Left ventricle myocardium (tissue), 1 donor: Measurements from ENCODE around the genes CFAP141 and ATP8B2.

DNA sequence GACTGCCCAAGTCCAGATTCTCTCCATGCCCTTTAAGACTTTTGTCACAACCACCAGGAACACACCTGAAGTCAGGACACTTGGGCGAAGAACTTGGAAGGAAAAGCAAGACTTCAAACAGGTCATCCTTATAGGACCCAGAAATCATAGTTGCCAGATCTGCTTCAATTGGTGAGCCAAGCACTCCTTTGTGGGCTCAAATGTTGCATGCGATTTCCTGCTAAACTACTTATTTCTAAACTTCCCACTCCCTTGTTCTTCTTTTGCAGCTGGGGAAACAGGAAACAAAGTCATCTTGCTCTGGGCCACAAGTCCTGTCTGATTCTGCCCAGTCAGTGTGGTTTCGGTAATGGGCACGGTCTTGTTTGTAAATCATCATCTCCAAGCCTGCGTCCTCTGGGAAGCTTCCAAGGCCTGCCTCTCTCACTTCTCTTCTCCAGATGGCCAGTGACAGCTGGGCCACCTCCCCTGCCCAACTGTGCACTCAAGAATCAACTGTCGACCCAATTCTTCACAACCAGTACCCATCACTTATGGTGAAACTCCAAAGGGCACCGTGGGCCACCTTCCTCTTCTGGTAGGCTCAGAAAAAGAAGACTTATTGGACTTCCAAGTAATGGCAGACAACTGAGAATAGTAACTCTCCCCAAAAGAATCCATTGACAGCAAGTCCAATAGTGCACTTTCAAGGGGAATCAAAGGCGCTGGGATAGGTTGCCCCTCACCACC lies 4.3 kb downstream of the S100A8 start:
- PRO-cap = no peak

DNA sequence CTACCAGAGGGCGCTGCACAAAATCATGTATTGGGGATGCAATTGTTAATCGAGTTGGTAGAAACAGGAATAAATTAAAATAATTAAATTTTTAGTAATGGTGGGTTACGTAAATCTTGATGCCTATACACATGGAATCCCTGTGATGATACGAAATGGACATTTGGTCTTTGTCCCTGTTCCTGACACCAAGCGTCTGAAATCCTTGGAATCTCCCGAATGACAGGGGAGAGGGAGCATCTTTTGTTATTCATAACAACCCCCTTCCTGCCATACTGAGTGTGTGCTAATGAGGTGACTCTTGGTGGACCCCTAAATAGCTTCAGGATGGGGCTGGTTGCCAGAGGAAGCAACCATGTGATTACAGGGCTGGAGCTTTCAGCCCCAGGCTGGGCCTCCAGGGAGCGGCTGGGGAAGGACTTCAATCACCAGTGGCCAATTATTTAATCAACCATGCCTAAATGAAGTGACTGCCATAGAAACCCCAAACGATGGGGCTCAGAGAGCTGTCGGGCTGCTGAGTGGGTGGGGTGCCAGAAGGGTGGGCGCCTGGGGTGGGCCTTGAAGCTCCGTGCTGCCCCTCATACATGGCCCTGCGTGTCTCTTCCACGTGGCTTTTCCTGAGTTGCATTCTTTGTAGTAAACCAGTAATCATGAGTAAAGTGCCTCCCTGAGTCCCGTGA lies 5.8 kb upstream of the S100A7 start:
- PRO-cap = no peak

- PRO-cap = no peak
Observed at GRCh38 chr1:153649962-153650484, 8.5 kb upstream of the SNAPIN start.

DNA sequence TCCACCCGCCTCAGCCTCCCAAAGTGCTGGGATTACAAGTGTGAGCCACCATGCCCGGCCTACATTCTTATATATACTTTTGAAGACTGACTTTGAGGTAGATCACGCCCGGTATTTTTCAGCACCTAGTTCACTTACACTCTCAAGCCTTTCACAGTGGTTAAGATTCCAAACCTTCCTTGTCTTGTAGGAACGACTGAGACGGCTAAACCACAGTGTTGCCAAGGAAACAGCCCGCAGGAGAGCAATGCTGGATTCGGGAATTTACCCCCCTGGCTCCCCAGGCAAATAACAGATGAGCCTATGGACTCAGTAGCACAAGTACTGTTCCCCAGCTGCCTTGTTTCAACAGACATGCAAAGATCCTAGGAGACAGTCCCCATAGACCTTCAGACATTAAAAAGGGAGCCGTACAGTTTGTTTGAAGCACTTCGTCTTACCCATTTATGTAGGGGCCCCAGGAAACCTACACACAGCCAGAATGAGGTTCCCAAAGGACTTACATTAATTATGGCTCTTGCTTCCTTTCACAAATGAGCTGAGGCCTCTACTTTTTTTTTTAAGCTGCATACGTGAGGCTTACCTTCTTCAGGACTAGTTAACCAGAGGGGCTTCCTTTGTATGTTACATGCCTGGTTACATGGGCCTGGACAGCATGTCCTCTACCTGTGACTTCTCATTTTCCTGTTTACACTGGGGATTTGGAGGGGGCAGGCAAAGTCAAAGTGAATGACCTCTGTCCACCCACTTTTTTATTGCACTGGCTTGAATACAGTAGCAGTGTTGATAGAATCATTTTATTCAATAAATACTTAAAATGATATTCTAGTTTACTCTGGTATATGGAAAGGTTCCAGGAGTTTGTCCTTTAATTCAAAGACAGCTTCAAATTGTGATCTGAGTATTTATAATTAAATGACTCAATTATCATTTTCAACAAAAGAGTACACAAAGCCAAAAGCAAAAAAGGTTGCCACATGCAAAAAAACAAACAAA lies 2.8 kb downstream of the SNAPIN start:
- PRO-cap = no peak

DNA sequence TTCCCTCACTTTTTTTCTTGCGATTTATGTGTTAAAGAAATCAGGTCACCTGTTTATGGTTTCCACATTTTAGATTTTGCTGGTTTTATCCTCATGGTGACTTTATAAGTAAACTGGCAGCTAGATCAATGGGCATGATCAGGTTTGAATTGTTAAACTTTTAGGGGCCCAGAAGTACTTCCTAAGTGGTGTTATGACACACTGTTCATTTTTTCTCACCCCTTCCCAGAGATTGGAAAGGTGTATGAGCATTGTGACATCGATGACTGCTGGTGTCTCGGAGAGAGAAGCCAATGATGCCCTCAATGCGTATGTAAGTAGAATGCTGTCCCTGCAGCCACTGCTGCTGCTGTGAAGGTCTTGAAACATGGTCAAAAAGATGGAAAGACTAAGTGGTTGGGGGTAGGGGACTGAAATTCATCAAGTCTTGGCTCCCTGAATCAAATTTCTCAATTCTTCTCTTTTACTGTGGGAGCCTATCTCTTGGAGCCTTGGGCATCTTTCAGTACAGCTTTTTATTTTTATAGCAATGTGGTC lies 12.6 kb downstream of the INTS3 start:
- PRO-cap = no peak

- PRO-cap = no peak
Observed at GRCh38 chr1:153789487-153789867, 14.3 kb downstream of the SLC27A3 start.

- PRO-cap = no peak
Observed at GRCh38 chr1:153928540-153929578, 6.1 kb upstream of the GATAD2B start.

DNA sequence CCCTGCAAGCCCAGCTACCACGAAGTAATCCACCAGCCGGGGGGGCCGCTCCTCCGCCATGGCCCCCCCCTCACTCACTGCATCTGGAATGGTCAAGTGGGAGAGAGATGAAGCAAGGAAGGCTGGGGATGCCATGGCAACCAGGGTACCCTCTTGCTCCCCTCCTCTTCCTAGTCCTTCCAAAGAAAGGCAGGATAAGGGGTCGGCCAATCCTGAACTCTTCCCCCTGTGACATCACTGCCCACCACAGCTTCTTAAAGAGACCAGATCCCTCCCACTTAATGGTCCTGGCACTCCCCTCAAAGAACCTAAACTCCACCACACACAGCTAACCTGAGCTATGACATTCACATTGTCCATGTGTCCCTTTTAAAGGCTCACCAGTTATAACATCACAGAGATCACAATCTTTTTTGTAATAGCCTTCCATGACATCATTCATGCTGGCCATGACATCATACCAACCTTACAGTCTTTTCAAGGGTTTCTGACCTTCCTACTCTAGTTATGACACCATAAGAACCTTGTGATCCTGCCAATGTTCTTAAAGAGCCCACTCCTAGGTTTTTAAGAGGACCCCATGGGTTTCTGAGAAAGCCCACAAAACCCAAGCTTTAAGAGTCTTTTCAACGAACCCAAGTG lies 2.1 kb downstream of the DENND4B start:
- PRO-cap = no peak

DNA sequence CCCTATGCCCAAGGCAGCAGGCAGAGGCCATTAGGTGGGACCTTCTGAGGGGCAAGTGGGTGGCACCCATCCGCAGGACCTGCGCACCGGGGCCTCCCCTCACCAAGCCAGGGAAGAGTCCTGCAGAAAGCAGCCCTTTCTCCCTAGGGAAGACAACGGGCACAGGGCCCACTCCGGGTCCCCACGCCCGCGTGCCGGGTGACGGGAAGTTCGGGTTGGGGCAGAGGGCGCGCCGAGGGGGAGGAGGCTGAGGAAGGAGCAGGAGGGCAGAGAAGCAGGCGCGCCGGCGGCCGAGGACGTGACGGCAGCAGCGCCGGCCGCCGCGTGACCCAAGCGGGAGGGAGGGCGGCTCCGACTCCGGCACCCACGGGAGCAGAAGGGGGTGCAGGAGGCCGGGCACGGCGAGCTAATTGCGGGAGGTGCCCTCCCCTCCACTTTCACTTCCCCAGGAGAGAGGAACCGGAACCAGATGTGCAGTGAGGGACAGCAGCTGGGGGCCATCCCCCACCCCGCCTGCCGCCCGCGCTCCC lies 730 bp downstream of the DENND4B start:
- PRO-cap = unidirectional peak, plus-strand start at position 105 of the sequence; bidirectional peak, plus-strand start at position 440 of the sequence, minus-strand start at position 300 of the sequence

GRCh38 chr1:153966835-153967117 lies 926 bp upstream of the CREB3L4 start:
- PRO-cap = no peak

DNA sequence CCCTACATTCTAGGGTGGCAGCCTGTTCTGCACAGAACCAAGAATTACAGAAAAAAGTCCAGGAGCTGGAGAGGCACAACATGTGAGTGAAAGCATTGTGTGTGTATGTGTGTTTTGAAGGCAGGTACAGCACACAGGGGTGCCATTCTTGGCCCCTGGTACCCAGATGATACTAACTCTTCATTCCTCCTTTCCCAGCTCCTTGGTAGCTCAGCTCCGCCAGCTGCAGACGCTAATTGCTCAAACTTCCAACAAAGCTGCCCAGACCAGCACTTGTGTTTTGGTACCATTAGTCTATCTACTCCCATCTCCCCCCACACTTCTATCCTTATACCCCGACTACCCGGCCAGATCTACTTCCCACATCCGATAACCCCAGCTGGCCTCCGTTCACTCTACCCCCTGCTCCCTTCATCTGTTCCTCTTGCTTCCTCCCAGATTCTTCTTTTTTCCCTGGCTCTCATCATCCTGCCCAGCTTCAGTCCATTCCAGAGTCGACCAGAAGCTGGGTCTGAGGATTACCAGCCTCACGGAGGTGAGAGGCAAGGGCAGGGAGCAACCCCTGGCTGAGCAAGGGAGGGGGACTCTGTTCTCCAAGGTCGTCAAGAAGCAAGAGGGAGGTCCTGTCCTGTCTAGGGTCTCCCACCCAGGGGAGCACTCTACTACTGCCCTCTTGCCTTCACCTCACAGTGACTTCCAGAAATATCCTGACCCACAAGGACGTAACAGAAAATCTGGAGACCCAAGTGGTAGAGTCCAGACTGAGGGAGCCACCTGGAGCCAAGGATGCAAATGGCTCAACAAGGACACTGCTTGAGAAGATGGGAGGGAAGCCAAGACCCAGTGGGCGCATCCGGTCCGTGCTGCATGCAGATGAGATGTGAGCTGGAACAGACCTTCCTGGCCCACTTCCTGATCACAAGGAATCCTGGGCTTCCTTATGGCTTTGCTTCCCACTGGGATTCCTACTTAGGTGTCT lies 4.0 kb downstream of the JTB start:
- PRO-cap = no peak

DNA sequence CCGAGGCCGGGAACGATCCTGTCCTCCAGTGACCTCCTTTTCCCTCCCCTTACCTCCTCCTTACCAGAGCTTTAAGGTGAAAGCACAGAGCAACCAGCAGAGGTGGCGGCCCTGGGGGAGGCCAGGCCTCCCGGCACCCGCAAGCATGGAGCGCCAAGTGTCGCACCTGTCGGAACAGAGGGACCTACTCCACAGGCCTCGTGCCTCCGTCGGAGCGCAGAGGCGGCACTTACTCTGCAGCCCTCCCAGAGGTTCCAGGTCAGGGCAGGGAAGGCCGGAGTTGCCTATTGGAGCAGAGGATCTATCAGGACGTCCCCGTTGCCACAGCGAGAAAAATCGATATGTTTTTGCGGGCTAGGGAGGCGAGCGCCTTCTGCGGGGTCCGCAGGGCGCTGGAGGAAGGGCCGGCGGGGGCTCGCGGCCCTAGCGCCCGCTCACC lies 349 bp downstream of the JTB start:
- PRO-cap = no peak

GRCh38 chr1:153985088-153985893 lies 848 bp downstream of the RAB13 start:
- PRO-cap = unidirectional peak, plus-strand start at chr1:153985517

- PRO-cap = no peak
Observed at GRCh38 chr1:153991408-153992260, 1.1 kb downstream of the RPS27 start.

- PRO-cap = no peak
Observed at GRCh38 chr1:154170163-154170859, 21.6 kb downstream of the TPM3 start.

DNA sequence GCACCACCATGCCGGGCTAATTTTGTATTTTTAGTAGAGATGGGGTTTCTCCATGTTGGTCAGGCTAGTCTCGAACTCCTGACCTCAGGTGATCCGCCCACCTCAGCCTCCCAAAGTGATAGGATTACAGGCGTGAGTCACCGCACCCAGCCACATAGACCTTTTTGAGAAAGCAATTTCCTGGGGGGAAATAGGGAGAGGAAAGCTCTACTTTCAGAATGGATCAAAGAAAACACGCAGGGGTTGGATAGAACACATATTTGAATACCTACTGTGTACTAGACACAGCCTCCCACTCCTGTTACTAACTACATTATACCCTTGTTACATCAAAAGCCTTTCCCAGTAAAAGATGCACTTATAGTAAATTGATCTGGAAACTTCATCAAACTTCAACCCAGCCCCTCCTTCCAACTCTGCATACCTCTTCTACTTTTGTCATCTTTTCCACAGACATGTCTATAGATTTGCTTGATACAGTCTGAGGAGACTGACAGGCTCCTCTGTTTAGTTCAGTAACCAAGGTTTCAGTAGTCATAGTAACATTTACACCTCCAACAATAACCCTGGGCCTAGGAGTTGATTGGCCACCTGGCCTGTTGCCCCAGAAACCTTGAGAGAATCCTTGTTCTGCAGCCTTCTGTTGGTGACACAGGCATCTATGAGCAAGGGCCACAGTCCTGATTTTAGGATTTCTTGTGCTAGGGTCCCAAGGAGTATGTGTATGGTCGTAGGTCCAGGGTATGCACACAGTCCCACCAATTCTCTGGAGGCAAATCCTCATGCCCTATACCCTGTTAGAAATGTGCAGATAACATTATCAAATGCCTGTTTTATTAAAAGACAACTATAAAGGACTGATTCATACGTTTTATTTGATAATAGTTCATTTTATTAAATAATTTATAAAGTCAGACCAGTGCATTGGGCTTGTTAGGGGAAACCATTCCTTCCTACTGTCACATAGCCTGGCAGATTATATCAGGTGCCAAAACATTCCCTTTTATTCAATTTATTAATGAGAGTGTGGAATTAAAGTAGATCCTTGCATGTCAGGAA lies at the start of gene CFAP141:
TSS of gene CFAP141 (minus strand) at position 483 of the 1,059 bp plus-strand sequence.
- PRO-cap = no peak

- PRO-cap = no peak
Observed at GRCh38 chr1:154260774-154261132, 11.7 kb upstream of the HAX1 start.

- PRO-cap = no peak
Observed at GRCh38 chr1:154277935-154278271, 5.5 kb downstream of the HAX1 start.

DNA sequence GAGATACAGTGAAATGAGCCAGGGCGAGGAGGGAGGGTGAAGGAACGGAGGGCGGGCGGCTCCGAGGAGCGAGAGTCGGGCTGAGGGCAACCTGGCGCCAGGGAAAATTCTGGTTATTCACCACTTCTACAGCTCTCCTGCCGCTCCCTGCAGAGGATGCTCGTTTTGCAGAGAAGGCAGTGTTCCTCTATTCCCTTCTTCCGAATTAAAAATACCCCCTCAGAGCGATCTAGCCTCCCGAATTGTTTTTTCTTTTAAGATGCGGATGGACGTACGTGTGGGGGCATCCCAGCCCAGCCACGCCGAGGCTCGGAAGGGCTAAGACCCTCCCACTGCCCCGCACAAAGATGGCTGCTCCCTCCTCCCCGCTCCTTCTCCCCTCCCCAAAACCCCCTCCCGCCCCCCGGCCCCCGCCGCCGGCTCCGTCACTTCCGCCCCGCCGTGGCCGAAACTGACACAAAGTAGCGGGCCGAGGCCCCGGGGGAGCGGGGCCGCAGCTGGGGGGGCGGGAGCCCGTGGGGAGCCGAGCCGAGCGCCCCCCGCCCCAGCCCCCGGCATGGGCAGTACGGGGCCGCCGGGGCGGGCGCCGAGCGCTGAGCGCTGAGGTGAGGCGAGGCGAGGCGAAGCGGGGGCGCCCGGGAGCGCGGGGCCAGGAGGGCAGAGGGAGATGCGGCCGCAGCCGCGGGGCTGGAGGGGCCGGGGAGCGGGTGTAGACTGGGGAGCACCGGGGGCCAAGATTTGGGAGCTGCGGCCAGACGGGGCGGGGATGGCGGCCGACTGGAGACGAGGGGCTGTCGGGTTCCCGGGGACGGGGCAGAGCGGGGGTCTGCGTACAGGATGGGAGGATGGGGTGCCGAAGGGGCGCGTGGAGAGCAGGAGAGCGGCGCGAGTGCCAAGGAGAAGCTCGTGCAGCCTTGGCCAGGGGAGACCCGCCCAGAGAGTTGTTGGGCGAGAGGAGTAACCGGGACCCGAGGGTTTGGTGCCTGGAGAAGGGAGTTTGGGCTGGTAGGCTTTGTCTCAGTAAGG lies at the start of gene ATP8B2:
TSS of gene ATP8B2 (plus strand) at position 428 of the 1,026 bp plus-strand sequence.
- PRO-cap = bidirectional peak, plus-strand start at position 428 of the sequence, minus-strand start at position 334 of the sequence

DNA sequence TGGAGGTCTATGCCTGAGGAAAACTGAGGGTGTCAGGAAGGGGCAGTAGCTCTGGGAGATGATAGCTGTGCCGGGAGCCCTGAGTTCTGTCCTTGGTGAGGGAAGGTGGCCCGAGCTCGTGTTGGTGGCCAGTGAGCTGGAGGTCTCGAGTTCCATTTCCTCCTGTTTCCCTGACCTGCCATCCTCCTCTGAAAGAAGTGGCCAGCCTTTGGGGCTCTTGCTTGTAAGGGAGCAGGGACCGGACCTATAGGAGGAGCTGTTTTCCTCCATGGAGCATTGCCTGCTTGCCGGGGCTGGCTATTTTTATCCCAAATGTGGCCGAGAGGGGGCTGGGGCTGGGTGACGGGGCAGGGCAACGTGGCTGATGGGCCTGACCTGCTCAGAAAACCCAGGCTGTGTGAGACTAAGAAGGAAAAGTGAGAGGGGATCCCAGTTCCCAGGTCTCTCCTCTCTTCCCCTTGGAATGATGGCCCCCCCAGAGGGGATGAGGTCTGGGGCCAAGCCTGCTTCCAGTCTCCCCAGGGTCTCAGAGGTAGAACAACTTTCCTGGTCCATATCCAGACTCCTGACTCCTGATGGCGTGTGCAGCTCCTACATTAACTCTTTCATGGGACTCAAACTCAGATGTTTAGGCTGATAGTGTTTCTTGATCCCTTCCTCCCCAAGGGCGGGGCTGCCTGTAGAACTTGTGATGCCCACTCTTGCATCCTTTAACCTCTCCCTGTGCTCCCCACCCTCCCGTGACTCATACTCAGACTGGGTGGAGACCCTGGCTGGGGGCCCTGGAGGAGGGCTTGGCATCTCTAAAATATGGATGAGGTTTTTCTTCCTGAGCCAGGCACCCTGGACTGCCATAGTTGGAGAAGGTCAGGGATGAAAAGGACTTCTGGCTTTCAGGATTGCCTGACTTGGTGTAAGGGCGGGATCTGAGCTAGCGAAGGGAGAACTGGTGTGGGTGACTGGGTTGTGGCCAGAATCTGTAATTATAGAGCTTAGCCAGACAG lies 1.1 kb downstream of the ATP8B2 start:
- PRO-cap = bidirectional peak, plus-strand start at position 332 of the sequence, minus-strand start at position 199 of the sequence; bidirectional peak, plus-strand start at position 851 of the sequence, minus-strand start at position 681 of the sequence